Adrenal gland (tissue), 7 donors: ENCODE data around the gene HOXD13.

GRCh38 chr2:172505182-172505973, 50.5 kb upstream of the PDK1 start:
- PRO-cap, 3 experiments: no peak in any of the 3 experiments
- RAMPAGE, long total RNA, 4 experiments: start-site peak on the plus strand in 1 of 4 experiments, at chr2:172505229-172505545 at its widest, 10 reads per replicate
- RRBS: no CpG with 5 or more reads among the region's 4 CpGs

GRCh38 chr2:172847579-172848034, 112.0 kb downstream of the RAPGEF4 start:
- PRO-cap, 3 experiments: no peak in any of the 3 experiments
- RAMPAGE, long total RNA, 4 experiments: no peak in any of the 4 experiments
- RRBS: no CpG with 5 or more reads among the region's 3 CpGs

DNA sequence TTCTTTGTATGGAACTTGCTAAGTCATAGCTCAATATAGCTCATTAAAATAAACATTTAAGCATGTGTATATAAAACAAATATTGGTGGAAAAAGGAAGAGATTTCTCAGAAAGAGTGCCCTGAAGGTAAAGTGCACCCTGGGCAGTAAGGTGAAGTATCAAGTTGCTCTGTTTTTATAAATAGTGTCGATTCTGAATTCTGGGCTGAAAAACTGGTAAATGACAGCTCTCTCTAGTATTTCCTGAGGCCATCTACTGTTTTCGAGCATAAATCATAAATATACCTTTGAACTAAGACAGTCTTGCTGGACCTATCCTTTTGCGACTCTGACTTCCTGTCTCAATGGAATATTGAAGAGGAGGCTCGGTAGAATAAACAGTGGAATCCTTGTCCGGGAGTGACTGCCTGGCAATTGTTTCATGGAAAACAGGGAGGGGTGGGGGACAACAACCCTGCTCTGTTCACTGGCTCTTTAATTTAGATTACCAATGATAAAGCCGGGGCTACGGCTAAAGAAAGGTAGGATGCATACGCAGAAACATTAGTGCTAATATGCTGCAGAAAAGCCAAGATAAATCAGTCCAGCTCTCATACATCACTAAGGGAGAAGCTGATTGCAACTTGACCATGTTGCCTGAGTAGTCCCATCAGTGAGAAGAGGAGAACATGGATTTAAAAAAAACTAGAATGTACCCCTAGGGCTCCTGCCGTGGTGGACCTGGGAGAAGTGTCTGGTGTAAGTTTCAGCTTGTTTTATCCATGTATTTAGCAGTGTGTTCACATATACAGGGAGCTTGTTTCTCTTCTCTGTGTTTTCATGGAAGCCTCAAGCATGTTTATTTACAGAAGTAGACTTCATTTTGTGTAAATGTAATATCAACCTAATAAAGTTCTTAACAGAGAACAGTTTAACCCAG, 124.2 kb downstream of the RAPGEF4 start:
- PRO-cap, 3 experiments: peak in 3 of 3 experiments; most common plus-strand start position 489 of the sequence (in 2); most common minus-strand start position 345 of the sequence (in 3)
- RAMPAGE, long total RNA, 4 experiments: start-site peak on the plus strand in 4 of 4 experiments, centred at positions 502 to 592 of the sequence, 21 to 269 reads per replicate
- RRBS: 21% methylated on average over 2 of the region's 9 CpGs

DNA sequence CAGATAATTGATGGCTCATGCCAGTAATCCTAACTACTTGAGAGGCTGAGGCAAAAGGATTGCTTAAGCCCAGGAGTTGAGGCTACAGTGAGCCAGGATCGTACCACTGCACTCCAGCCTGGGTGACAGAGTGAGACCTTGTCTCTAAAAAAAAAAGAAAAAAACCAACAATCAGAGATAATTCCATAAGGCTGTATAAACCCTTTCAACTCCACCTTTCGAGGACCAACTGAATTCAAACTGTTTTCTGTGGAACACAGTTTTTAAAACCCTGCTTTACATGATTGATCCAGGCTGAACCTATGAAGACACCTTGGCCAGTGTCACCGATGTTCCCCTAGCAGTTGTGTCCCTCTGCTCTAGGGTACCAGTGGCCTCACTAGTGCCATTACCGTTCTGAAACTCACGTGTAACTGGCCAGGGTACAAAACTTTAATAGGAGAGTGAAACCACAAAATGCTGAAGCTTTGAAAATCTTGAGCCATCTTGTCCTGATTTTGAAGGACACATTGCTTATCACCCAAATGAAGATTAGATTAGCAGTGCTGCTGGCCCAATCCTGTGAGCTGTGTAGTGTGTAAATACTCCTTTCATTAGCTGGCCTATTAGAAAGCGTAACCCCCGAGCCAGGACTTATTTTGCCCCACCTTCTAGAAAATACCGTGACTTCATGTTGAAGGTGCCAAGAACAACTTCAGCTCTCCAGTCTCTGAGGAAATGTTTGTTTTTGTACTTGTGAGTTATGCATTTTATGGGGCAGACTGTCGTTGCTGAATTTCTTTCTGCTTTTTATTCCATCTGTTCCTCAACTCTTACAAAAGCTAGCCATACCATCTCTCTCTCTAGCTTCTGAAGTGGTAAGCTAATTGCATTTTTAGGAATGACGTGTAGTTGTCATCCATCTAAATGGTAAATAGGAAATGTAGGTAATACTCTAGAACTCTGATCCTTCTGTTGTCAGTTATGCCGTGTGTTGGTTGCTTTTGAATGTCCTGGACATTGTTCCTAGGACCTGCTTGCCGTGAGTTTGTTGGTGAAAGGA, 147.8 kb upstream of the MAP3K20 start:
- PRO-cap, 3 experiments: peak in 3 of 3 experiments; most common plus-strand start position 665 of the sequence (in 3); most common minus-strand start position 351 of the sequence (in 1)
- RAMPAGE, long total RNA, 4 experiments: start-site peak on the plus strand in 3 of 4 experiments, centred at positions 634 to 689 of the sequence, 57 to 754 reads per replicate
- RRBS: no CpG with 5 or more reads among the region's 12 CpGs

DNA sequence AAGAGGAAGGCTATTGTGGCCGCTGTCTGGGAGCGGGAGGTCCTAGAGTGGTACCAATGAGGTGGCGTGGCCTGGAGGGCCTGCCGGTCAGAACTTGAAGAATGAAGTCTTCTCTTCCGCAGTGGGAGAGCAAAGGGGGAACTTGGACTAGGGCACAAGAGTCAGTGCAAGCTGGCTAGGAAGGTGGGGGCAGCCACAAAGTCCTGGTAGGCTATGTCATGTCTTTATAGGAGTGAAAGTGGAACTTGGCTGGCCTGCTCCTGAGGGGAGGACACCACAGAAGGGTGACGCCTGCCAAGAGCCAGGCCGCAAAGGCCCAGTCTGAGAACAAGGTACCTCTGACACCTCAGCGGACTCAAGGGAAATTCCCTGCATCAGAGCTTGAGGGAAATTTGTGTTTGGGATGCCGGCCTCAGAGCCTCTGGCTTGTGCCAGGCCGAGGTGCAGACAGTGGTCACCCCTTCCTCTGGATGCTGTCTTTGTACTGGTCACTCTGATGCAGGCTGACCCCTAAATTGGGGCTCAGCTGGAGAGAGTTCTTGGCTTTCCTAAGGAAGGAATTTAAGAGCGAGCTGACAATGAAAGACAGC, 32.1 kb upstream of the MAP3K20 start:
- PRO-cap, 3 experiments: no peak in any of the 3 experiments
- RAMPAGE, long total RNA, 4 experiments: no peak in any of the 4 experiments
- RRBS: no CpG with 5 or more reads among the region's 11 CpGs

- PRO-cap, 3 experiments: no peak in any of the 3 experiments
- RAMPAGE, long total RNA, 4 experiments: no peak in any of the 4 experiments
- RRBS: no CpG with 5 or more reads among the region's 7 CpGs
These were observed 108.6 kb downstream of the MAP3K20 start for GRCh38 chr2:173184159-173184826.

GRCh38 chr2:173205245-173205602, 129.6 kb downstream of the MAP3K20 start:
- PRO-cap, 3 experiments: no peak in any of the 3 experiments
- RAMPAGE, long total RNA, 4 experiments: no peak in any of the 4 experiments
- RRBS: no CpG with 5 or more reads among the region's 1 CpG

- PRO-cap, 3 experiments: no peak in any of the 3 experiments
- RAMPAGE, long total RNA, 4 experiments: no peak in any of the 4 experiments
- RRBS: no CpG with 5 or more reads among the region's 4 CpGs
These were observed 63.1 kb downstream of the SP3 start for GRCh38 chr2:173901897-173902595.

DNA sequence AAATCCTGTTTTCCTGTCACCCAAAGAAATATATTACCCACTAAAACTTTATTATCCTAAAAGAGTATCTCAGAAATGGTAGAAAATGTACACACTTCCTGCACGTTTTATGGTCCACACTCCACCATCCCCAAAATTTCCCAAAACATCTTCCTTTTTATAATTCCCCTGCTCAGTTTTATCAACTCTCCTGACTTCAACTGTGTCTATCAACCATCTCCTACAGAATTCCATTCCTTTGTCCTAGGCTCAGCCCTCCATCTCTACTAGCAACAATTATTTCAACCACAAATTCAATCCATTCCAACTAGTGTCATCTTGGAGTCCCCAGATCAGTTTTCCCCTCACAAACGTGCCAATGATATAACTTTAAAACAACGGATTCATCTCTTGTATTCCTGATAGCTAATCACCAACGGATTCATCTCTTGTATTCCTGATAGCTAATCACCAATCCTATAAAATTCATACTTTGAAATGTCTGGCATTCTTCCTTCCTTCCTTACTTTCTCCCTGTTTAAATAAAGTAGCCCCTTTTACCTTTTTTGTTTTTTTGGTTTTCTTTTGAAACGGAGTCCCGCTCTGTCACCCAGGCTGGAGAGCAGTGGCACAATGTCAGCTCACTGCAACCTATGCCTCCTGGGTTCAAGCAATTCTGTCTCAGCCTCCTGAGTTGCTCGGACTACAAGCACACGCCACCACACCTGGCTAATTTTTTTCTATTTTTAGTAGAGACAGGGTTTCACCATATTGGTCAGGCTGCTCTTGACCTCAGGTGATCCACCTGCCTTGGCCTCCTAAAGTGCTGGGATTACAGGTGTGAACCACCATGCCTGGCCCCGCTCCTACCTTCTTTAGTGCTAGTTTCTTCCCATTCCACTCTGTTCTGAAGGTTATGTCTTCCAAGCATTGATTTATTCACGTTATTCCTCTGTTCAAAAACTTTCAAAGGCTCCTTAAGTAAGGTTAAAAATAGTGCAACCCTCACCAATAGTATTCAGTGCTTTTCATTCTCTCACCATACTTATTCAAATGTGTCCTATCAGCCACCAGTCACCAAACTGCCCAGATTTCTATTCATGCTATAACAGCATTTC, 29.3 kb downstream of the SP3 start:
- PRO-cap, 3 experiments: no peak in any of the 3 experiments
- RAMPAGE, long total RNA, 4 experiments: no peak in any of the 4 experiments
- RRBS: no CpG with 5 or more reads among the region's 10 CpGs

DNA sequence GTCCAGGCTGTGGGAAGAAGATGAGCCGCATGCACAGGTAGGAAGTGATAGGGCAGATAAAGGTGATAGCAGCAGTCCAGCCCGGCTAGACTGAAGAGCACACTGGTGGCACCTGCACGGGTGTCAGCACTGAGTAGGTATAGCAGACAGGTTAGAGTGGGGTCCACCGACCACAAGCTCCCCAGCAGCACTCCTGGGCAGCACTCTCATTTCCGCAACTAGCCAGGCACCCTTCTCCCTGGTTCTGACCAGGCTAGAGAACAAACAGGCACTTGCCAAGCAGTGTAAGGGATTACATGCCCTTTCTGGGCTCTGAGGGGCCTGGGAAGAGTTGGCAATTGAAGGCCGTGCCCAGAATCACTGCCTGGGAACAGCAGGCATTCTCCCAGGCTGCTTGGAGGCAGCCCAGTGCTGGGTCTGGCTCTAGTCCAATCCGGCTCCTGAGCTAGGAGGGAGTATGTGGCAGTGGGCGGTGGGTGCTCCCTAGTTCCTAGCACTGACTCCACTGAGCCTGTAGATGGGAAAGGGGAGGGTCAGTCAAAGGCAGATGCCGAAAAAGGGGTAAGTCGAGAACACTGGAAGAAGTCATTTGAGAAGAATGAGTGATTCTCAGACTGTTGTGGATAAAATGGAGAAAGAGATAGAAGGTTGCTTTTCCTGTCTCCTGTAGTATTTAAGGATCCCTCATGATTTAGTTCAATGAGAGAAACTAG, 34.1 kb upstream of the SP3 start:
- PRO-cap, 3 experiments: no peak in any of the 3 experiments
- RAMPAGE, long total RNA, 4 experiments: no peak in any of the 4 experiments
- RRBS: no CpG with 5 or more reads among the region's 10 CpGs

DNA sequence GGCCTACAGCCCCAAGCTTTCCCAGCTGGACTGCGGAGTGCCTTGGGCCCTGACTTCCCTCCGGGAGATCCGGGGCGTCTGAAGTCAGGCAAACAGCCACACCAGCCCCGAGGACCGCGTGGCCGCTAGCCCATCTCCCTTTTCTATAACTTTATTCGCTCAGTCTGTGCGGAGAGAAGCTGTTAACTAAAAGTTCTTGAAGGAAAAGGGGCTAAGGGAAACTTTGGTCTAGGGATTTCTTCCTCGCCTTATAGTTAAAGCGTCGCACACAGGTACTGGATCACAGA, 502 bp upstream of the OLA1 start:
- PRO-cap, 3 experiments: no peak in any of the 3 experiments
- RAMPAGE, long total RNA, 4 experiments: no peak in any of the 4 experiments
- RRBS: no CpG with 5 or more reads among the region's 13 CpGs

DNA sequence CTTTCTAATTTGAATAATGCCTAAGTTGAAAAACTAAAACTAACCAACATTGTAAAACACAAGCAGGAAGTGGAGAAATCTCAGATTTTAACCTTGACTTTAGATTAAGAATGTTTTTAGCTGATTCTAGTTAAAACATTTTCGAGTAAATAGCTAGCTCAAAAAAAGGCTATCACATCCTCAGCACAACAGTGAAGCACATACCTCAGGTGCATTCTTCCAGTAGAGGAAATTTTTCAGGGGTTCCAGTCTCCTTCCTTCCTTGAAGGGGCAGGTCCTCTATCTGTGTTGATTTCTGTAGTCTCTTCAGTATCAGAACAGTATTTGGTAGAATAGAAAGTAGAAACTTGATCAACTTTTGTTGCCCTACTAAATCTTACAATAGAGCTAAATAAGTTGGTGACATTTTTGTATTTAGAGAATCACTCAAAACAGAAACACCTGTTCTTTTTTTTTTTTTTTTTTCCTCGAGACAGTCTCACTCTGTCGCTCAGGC, 6.7 kb upstream of the GPR155 start:
- PRO-cap, 3 experiments: no peak in any of the 3 experiments
- RAMPAGE, long total RNA, 4 experiments: no peak in any of the 4 experiments
- RRBS: no CpG with 5 or more reads among the region's 3 CpGs

- PRO-cap, 3 experiments: no peak in any of the 3 experiments
- RAMPAGE, long total RNA, 4 experiments: no peak in any of the 4 experiments
- RRBS: 96% methylated on average over 2 of the region's 21 CpGs
These were observed 49.9 kb downstream of the WIPF1 start for GRCh38 chr2:174547601-174548297.

GRCh38 chr2:174567681-174568427, 29.8 kb downstream of the WIPF1 start:
- PRO-cap, 3 experiments: no peak in any of the 3 experiments
- RAMPAGE, long total RNA, 4 experiments: no peak in any of the 4 experiments
- RRBS: no CpG with 5 or more reads among the region's 6 CpGs

- PRO-cap, 3 experiments: no peak in any of the 3 experiments
- RAMPAGE, long total RNA, 4 experiments: no peak in any of the 4 experiments
- RRBS: no CpG with 5 or more reads among the region's 3 CpGs
These were observed 10.7 kb upstream of the WIPF1 start for GRCh38 chr2:174608145-174608867.

- PRO-cap, 3 experiments: no peak in any of the 3 experiments
- RAMPAGE, long total RNA, 4 experiments: no peak in any of the 4 experiments
These were observed 58.0 kb upstream of the WIPF1 start for GRCh38 chr2:174655558-174655970.

DNA sequence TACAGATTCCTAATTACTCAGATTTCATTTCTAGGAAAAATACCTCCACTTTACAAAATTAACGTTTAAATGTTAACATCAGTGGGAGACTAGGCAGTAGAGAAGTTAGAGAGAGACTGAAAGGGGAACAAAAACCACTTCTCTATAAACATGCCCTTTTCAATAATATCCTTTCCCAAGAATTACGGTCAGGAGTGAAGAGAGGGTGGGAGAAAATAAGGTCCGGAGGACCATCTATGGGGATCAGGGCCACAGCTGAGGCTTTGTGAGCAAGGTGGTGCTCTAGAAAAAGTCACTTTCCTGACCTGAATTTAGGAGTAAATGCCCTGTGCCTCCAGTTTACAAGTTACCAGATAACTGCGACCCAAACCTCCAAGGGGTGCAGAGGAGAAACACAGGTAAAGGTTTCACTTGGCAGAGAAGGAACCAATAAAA, 65.3 kb upstream of the WIPF1 start:
- PRO-cap, 3 experiments: peak in 1 of 3 experiments; most common minus-strand start position 118 of the sequence (in 1)
- RAMPAGE, long total RNA, 4 experiments: no peak in any of the 4 experiments
- RRBS: no CpG with 5 or more reads among the region's 4 CpGs

DNA sequence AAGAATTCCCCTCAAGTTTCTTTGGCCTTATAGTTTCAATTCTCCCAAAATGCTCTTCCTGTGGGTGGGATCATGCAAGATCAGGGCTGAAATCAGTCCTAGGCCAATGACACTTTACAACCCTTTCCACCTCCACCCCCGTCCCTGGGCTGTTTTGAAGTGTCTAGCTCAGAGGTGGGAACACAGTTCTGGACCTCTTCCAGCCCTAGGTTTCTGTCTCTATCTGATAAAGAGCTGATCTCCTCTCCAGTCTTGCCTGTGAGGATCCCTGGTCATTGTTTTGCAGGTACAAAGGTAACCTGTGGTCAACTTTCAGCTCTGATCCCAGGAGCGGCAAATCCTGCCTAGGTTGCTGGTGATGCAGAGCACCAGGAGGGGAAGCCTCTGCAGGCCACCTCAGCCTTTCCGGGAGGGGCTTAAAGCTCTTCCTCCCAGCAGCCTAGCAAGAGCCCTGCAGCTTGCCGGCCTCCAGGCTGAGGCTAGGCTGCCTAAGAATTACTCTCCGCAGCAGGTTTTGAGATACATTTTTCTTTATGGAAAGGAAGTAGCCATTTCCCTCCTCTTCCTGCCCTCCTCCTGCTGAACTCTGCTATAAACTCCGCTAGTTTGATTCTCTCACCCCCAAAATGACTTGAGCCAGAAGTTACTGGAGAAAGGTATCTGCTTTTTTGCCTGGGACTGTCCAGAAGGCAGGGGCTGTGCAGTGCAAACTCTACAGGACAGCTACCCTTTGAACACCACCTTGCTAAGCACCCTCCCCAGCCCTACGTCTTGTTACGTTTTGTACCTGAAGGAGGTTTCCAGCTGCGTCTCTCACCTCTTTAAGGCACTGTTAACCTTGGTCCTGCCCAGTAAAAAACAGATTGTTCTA, 69.9 kb upstream of the WIPF1 start:
- PRO-cap, 3 experiments: no peak in any of the 3 experiments
- RAMPAGE, long total RNA, 4 experiments: no peak in any of the 4 experiments
- RRBS: 17% methylated on average over 2 of the region's 9 CpGs

GRCh38 chr2:175991978-175992509, 10.0 kb downstream of the LNPK start:
- PRO-cap, 3 experiments: no peak in any of the 3 experiments
- RAMPAGE, long total RNA, 4 experiments: no peak in any of the 4 experiments
- RRBS: no CpG with 5 or more reads among the region's 1 CpG

DNA sequence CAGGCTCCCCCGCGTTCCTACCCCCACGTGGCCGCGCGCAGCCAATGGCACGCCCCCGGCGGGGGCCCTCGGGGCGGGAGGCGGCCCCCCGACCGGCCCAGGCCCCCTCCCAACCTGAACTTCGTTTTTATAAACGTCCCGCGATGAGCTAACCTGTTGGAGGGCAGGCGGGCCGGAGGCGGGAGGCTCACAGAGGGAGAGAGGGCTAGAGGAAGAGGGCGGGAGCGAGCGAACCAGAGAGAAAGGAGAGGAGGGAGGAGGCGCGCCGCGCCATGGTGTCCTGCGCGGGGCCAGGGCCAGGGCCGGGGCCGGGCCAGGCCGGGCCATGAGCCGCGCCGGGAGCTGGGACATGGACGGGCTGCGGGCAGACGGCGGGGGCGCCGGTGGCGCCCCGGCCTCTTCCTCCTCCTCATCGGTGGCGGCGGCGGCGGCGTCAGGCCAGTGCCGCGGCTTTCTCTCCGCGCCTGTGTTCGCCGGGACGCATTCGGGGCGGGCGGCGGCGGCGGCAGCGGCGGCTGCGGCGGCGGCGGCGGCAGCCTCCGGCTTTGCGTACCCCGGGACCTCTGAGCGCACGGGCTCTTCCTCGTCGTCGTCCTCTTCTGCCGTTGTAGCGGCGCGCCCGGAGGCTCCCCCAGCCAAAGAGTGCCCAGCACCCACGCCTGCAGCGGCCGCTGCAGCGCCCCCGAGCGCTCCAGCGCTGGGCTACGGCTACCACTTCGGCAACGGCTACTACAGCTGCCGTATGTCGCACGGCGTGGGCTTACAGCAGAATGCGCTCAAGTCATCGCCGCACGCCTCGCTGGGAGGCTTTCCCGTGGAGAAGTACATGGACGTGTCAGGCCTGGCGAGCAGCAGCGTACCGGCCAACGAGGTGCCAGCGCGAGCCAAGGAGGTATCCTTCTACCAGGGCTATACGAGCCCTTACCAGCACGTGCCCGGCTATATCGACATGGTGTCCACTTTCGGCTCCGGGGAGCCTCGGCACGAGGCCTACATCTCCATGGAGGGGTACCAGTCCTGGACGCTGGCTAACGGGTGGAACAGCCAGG, at the start of gene HOXD13:
Gene HOXD13, plus strand, starts transcription at position 156 of the 1,049 bp plus-strand sequence.
- PRO-cap, 3 experiments: no peak in any of the 3 experiments
- RAMPAGE, long total RNA, 4 experiments: no peak in any of the 4 experiments
- RRBS: 6% methylated on average over 57 of the region's 120 CpGs